Endometrial microvascular endothelial cells (primary cell): ENCODE data around the genes GPR132, BTBD6 and BRF1.

GRCh38 chr14:104677970-104678351 is 11.5 kb upstream of the INF2 start:
- RAMPAGE, long total RNA: no peak

- RAMPAGE, long total RNA: no peak
These were observed 1.0 kb downstream of the INF2 start for GRCh38 chr14:104690253-104691021.

DNA sequence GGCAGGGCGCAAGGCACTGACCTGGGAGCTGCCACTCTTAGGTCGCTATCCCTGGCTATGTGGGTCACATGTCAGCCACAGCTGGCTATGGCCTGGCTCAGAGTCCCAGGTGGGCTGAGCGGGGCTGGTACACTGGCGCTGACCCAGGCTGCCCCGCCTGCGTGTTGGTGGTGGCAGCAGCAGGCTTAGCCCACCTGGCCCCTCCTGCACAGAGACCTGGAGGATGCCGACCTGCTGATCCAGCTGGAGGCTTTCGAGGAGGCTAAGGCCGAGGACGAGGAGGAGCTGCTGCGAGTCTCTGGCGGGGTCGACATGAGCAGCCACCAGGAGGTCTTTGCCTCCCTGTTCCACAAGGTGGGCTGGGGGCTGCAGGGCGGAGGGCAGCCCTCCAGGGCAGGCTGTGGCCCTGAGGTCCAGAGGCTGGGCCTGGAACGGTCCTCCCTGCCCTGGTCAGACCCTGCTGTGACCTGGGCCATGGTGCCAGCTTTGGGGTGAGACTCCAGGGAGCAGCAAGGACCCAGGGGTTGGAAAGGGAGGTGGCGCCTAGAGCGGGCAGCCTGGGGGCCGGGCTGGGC is 16.5 kb downstream of the INF2 start:
- RAMPAGE, long total RNA: no peak

GRCh38 chr14:104712710-104713142 is 11.3 kb upstream of the ADSS1 start:
- RAMPAGE, long total RNA: no peak

DNA sequence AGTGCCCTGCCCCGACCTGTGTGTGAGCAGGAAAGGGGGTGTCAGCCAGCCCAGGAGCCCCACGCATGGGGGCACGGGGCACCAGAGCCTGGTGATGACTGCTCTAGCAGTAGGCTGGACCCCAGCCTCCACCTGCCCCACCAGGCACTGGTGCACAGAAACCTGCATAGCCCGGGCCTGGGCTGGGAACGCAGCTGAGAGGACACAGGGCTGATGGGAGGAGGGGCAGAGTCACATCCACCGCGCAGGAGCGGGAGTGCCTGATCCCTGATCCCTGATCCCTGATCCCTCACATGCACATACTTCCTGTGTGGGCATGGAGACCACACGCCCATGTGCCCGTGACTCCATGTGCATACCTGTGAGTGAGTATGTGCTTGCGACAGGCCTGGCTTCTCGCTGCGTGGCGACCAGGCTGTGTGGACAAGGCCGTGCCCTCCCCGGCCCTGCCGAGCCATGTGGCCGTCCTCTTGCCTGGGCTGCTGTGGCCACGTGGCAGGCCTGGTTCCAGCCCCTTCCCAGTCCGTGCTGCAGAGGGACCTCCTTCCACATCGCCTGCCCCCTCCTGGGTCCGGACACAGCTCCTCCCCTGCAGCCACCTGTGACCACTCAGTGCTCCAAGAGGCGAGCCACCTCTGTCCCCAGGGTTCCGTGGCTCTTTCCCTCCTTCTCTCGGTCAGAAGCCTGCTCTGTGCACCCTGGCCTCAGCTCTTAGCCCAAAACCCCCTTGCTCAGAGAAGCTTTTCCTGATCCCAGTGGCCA is 11.3 kb downstream of the ADSS1 start:
- RAMPAGE, long total RNA: no peak

- RAMPAGE, long total RNA: no peak
These were observed 6.4 kb downstream of the AKT1 start for GRCh38 chr14:104789017-104789748.

GRCh38 chr14:104899021-104899246 is 25.7 kb upstream of the PLD4 start:
- RAMPAGE, long total RNA: no peak

GRCh38 chr14:104937658-104938852 is 13.4 kb downstream of the PLD4 start:
- RAMPAGE, long total RNA: no peak

DNA sequence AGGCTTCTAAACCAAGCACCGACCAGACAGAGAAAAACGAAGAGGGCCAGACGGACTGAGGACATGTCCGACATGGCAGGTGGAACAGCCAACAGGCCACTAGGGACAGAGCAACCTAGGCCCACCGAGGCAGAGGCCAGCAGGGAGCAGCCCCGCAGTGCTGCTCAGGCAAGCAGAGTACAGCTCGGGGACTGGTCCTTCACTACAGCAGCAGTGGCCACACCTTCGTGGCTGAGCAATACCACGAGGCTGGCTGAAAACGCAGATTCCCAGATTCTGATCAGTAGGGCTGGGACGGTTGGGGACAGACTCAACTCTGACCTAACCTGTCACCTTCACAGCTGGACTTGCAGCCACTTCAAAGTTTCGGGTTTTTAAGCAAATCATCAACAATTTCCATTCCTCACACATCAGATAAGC is 1.7 kb downstream of the CDCA4 start:
- RAMPAGE, long total RNA: no peak

GRCh38 chr14:105065340-105066295 is at the start of gene GPR132:
Gene GPR132 (minus strand): TSS chr14:105065430.
- RAMPAGE, long total RNA: no peak

DNA sequence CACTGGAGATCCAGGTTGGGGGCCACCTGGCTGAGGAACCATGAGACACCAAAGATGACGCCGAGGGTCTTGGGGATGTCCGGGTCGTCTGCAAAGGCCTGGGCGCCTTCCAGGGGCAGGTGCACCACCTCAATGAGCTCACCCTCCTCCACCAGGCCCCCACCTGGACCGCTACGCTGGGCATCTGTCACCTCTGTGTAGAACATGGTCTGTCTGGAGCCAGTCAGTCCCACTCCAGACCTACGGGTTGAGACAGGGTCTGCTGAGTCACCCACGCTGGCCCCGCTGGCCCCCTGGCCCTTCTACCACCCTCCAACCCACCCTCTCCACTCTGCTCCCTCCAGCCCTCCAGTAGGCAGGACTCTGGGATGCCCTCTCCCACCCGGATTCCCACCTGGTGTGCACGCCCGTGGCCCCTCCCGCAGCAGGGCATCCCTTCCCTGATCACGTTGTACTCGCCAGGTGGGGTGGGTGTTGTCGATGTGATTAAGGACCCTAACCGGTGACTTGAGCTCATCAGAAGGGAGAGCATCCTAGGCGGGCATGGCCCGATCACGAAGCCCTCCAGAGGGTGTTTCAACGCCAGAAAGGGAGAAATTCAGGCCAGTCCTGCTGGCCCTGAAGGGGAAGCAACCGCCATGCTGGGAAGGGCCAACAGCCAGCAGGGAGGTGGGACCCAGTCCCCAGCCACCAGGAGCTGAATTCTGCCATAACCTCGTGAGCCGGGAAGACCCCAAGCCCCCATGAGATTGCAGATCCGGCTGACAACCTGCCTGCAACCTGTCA is 4.6 kb upstream of the JAG2 start:
- RAMPAGE, long total RNA: no peak

GRCh38 chr14:105182524-105183218 is 1.6 kb upstream of the NUDT14 start:
- RAMPAGE, long total RNA: no peak

DNA sequence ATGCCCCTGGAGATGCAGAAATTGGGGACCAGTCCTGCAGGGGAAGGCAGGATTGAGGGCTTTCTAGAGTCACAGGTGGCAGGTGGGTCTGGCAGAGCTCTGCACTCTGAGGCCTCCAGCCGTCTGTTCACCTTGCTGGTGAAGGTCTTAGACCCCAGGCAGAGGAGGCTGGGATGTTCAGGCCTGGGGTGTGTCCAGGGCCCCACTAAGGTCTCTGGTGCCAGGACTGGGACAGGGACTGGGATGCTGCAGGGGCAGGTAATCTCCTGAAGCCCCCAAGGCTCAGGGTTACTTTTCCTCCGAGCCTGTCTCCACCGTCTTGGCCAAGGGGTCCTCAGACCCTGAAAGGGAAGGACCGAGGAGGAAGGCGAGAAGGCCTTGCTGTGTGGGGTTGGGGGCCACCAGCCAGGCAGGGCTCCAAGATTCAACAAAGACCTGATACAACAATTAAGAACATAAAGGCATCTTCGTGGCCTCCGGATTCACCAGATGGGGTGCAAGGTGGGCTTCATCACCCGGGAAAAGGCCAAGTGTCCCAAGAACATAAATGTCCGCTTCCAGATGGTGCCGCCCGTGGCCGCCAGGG is 21.6 kb upstream of the NUDT14 start:
- RAMPAGE, long total RNA: no peak

- RAMPAGE, long total RNA: no peak
These were observed 30.8 kb upstream of the BTBD6 start for GRCh38 chr14:105217365-105218141.

GRCh38 chr14:105221354-105222258 is 26.7 kb upstream of the BTBD6 start:
- RAMPAGE, long total RNA: no peak

- RAMPAGE, long total RNA: no peak
These were observed at the start of gene BTBD6 for GRCh38 chr14:105248239-105248692. Gene BTBD6 (plus strand): TSS chr14:105248533.

DNA sequence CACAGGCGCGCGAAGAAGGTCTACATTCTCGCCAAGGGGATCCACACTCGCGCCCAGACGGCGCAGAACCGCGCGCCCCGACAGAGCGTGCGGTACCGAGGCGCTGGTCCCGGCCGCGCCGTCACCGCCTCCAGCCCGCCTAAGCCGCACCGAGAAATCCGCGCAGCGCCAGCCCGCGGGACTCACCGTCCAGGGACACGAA is 640 bp downstream of the BRF1 start:
- RAMPAGE, long total RNA: no peak

DNA sequence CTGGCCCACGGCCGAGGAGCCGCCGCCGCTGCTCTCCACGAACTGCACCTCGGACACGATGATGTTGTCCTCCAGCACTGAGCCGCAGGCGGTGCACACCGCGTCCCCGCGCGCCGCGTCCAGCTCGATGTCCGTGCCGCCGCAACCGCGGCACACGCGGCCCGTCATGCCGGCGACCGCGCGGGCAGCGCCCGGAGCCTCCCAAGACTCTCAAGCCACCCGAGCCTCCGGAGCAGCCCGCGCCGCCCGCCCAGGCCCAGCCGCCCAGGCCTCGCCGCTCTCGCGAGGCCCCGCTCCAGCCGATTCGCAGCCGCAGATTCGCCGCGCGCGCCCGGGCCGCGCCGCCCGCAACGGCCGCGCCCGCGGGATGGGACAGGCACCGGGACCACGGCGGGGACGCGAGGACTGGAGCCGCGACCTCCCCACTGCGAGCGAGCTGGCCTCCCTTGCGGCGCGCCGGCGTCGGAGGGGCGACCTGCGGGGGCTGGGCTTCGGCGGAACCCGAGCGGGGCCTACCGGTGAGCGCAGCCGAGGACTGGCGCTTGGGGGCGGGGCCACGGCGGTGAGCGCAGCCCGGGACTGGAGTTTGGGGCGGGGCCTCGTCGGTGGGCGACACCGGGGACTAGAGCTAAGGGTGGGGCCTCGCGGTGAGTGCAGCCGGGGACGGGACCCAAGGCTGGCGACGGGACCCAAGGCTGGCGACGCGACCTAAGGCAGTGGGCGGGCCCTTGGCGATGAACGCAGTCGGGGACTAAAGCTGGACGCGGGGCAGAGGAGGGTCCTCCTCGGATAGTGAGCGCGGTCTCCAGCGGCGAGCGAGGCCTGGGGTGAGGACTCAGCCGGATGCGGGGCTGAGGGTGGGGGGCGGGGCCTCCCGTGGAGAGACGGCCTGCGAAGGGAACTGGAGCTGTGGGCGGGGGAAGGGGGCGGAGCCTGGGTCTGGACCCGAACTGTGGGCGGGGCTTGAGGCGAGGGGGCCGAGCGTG is at the start of gene BRF1:
Gene BRF1, minus strand, starts transcription at position 540 of the 986 bp plus-strand sequence.
- RAMPAGE, long total RNA: start-site peak on the plus strand centred at position 626 of the sequence, 70 bp wide, 10 and 13 reads in 2 replicates

DNA sequence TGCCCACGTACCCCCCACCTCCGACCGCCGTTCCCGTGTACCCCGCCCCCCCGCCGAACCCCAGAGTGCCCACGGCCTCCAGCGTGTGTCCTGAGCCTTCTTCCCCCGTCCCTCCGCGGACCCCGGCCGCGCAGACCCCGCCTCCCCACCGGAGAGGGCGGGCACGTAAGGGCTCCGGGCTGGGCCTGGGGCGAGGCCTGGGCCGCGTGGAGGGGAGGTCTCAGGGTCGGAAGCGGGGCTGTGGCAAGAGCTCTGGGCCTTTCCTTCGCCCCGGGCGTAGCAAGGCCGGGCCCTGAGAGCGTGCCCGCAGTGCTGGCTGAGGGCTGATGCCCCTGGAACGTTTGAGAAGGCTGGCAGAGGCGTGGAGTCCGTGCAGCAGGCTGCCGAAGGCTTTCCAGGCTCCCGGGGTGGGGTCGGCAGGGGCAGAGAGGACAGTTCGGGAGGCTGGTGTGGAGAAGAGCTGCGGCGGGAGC is 359 bp downstream of the TEX22 start:
- RAMPAGE, long total RNA: no peak

- RAMPAGE, long total RNA: no peak
These were observed 4.5 kb upstream of the MTA1 start for GRCh38 chr14:105414774-105415812.